Liver (tissue), 9 donors: ENCODE data around the genes BCL2 and SERPINB3.

- PRO-cap, 5 experiments, result no peak in any of the 5 experiments
- RAMPAGE, long total RNA, 2 experiments, result no peak in any of the 2 experiments
- RRBS, result no CpG with 5 or more reads among the region's 10 CpGs
Observed at GRCh38 chr18:62525537-62526007, 2.7 kb downstream of the ZCCHC2 start.

- PRO-cap, 5 experiments, result no peak in any of the 5 experiments
- RAMPAGE, long total RNA, 2 experiments, result no peak in any of the 2 experiments
- RRBS, result 30% methylated on average over 6 of the region's 22 CpGs
Observed at GRCh38 chr18:62610725-62611381, 88.0 kb downstream of the ZCCHC2 start.

- PRO-cap, 5 experiments, result no peak in any of the 5 experiments
- RAMPAGE, long total RNA, 2 experiments, result no peak in any of the 2 experiments
- RRBS, result no CpG with 5 or more reads among the region's 3 CpGs
Observed at GRCh38 chr18:62723675-62723988, 8.3 kb downstream of the PHLPP1 start.

DNA sequence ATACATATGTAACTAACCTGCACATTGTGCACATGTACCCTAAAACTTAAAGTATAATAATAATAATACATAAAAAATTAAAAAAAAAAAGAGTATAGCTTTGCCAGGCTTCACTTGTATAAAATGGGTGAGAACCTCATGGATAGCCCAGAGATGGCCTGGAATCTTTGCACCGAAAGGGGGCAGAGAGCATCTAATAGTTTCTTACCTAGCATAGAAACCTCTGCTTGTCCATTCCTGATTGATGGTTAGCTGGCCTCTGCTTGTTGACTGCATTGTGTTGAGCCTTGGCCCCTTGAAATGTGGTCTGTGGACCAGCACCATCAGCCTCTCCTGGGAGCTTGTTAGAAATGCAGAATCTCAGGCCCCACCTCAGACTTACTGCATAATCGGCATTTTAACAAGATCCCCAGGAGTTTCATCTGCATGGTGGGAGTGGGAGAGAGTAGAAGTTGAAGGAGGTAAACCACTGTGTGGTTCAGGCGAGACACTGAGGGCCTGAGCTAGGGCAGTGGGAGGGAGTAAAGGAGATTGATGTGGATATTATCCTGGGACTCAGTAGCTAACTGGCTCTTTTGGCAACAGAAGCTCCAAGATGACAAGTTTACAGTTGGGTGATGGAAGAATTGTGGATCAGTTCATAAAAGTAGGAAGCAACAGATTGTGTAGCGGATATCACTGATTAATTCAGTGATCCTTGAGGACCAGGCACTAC is 20.7 kb downstream of the PHLPP1 start:
- PRO-cap, 5 experiments, result no peak in any of the 5 experiments
- RAMPAGE, long total RNA, 2 experiments, result no peak in any of the 2 experiments
- RRBS, result no CpG with 5 or more reads among the region's 4 CpGs

GRCh38 chr18:62881690-62882172 is 166.4 kb downstream of the PHLPP1 start:
- PRO-cap, 5 experiments, result no peak in any of the 5 experiments
- RAMPAGE, long total RNA, 2 experiments, result no peak in any of the 2 experiments
- RRBS, result no CpG with 5 or more reads among the region's 3 CpGs

DNA sequence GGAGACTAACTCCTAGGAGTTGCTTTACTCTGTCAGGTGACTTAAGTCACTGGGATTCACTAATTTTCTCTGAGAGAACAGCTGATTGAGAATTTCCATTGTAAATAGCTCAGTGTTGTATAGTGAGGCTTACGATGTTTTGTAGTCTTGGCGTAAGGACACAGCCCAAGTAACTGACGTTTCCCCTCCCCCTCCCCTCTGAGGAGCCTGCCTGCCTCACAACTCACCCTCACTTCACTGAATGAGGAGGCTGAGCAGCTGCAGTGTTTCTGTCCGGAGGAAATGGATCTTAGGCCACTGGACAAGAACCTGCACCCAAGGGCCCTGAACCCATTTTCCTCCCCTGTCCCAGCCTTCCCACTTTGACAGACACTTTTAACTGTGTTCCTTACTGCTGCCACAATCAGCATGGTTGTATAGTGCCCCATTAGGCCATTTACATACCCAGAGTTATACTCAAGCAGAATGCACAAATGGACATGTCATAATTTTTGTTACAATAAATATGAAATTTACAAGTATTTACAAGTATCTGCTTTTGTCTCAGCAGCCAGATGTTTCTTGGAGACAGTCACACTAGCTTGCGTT is 264.7 kb downstream of the PHLPP1 start:
- PRO-cap, 5 experiments, result no peak in any of the 5 experiments
- RAMPAGE, long total RNA, 2 experiments, result no peak in any of the 2 experiments
- RRBS, result no CpG with 5 or more reads among the region's 5 CpGs

DNA sequence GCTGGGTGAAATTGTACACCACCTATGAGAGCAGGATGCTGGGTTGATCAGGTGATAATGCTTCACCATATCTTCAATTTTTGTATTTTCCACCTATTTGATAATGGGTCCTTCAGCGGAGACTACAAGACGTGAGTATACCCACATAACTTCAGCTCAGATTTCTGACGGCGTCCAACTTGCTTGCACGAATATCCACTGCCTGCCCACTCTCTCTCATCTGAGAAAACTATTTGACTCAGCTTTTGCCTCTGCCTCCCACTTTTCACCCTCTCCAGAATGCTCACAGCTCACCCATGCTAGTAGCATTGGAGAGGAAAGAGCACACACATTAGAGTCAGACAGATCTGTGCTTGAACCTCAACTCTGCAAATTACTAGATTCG is 166.8 kb downstream of the BCL2 start:
- PRO-cap, 5 experiments, result no peak in any of the 5 experiments
- RAMPAGE, long total RNA, 2 experiments, result no peak in any of the 2 experiments
- RRBS, result no CpG with 5 or more reads among the region's 6 CpGs

GRCh38 chr18:63161008-63161495 is 158.5 kb downstream of the BCL2 start:
- PRO-cap, 5 experiments, result no peak in any of the 5 experiments
- RAMPAGE, long total RNA, 2 experiments, result no peak in any of the 2 experiments
- RRBS, result no CpG with 5 or more reads among the region's 5 CpGs

GRCh38 chr18:63189054-63189691 is 130.4 kb downstream of the BCL2 start:
- PRO-cap, 5 experiments, result no peak in any of the 5 experiments
- RAMPAGE, long total RNA, 2 experiments, result no peak in any of the 2 experiments
- RRBS, result no CpG with 5 or more reads among the region's 6 CpGs

- PRO-cap, 5 experiments, result no peak in any of the 5 experiments
- RAMPAGE, long total RNA, 2 experiments, result no peak in any of the 2 experiments
- RRBS, result no CpG with 5 or more reads among the region's 27 CpGs
Observed at GRCh38 chr18:63258553-63259897, 60.5 kb downstream of the BCL2 start.

- PRO-cap, 5 experiments, result peak in 5 of 5 experiments; most common plus-strand start chr18:63320197 (in 3); most common minus-strand start chr18:63320183 (in 2)
- RAMPAGE, long total RNA, 2 experiments, result no peak in any of the 2 experiments
- RRBS, result 1% methylated on average over 39 of the region's 118 CpGs
Observed at GRCh38 chr18:63319622-63320567, at the start of gene BCL2. Gene BCL2, minus strand, starts transcription at chr18:63319769.

GRCh38 chr18:63355160-63355892 is 11.7 kb downstream of the KDSR start:
- PRO-cap, 5 experiments, result no peak in any of the 5 experiments
- RAMPAGE, long total RNA, 2 experiments, result no peak in any of the 2 experiments

DNA sequence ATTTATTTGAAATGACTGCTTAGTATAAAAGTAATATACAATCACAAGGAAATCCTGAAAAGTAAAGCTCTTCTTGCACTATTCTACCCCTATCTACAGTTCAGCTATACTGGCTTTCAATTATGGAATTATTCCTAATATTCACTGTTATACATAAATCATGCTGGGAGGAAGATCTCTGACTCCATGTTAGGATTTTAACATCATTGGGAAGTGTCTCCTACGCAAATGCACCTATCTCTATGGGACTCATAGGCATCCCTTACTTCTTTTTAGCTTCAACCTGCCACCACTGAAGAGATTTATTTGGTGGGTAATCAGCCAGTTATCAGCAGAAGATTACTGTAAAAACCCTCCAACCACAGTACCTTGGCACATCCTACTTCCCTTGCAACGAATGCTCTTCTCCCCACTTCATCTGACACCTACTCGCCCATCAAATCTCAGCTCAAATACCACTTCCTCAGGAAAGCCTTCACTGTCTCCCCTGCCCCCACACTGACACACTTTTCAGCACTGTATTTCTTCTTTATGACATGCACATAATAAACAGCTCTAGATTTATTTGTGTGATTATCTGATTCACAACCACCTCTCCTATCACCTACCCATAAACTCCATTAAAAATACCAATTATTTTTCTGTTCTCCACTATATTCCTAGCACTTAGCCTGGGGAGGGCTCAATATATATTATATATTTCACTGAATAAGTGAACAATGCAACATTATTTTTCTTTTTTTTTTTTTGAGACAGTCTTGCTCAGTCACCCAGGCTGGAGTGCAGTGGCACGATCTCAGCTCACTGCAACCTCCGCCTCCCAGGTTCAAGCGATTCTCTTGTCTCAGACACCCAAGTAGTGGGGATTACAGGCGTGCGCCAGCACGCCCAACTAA is 3.0 kb downstream of the KDSR start:
- PRO-cap, 5 experiments, result no peak in any of the 5 experiments
- RAMPAGE, long total RNA, 2 experiments, result no peak in any of the 2 experiments
- RRBS, result no CpG with 5 or more reads among the region's 9 CpGs

DNA sequence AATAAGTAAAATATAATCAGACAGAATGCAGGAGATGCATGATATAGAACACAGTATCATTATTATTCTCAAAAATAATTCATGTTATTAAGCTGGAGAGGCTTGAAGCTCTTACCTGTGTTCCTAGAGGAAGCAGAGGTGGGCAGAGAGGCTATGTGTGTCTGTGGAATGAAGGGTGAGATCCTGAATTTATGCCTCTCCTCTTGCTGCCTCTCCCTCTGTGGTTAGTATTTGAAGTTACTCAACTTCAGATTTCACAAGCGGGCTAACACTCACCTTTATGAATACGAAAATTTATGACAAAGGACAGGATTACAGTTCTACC is at the start of gene SERPINB3:
TSS of gene SERPINB3 (minus strand) at position 163 of the 325 bp plus-strand sequence.
- PRO-cap, 5 experiments, result no peak in any of the 5 experiments
- RAMPAGE, long total RNA, 2 experiments, result no peak in any of the 2 experiments
- RRBS, result no CpG with 5 or more reads among the region's 2 CpGs

DNA sequence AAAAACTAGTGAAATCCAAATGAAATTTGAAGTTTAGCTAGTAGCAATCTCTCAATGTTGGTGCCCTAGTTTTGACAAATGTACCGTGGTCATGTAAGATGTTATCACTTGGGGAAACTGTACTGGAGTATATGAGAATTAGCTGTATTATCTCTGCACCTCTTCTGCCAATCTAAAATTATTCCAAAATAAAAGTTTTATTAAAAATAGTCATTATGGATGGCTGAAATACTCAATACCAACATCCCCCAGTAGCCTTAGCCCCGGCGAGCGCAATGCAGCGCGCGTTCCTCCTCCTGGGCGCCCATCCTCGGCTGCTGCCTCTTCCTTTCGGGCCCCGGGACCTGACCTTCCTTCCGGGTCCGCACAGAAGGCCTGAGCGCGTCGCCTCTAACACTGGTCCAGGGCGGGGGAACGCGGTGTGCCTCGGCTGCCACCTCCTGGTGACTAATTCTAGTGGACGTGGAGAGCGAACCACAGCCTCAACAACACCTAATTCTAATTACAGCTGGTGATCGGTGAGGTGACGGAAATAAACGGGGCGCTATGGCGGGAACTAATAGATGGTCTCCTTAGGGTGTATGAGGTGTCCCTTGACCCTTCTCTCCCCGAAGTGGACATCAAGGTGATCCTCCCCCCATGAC is 13.1 kb upstream of the HMSD start:
- PRO-cap, 5 experiments, result no peak in any of the 5 experiments
- RAMPAGE, long total RNA, 2 experiments, result no peak in any of the 2 experiments
- RRBS, result 5% methylated on average over 9 of the region's 28 CpGs

DNA sequence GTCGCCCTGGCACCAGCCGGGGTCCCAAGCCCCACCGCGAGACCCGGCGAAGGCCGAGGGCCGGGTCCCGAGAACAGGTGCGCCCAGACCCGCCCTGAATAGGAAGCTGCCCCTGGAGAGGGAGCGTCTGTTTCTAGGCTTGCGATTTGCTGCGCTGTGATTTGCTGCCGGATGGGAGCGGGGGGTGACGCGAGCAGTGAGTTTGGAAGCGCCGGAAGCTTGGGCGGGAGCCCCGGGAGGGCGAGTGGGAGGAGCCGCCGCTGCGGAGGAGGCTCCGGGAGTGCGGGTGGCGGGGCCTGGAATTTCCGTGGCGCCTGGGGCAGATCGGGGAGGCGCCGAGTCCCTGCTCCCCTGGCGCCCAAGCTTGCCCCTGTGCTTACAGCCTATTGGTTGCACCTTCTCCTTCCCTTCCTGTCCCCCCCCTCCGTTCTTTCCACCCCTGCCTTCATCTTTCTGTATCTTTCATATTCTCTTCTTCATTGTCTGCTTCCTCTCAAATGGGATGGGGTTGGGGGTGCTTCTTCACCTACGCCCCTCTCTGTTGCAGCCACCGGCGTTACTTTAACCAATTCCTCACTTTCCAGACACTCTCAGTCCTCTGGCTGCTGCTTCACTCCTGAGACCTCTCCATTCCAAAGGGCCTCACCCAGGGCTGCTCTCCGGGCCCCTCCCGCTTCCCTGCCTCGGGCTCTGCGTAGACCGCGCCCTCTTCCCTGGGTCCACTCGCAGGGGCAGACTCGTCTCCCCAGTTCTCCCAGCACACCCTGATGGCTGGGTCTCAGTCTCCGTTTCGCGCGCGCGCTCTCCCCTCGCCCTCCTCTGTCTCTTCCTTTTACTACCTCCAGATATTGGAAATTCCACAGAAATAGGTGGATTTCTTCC is 730 bp downstream of the SERPINB8 start:
- PRO-cap, 5 experiments, result peak in 5 of 5 experiments; most common plus-strand start position 301 of the sequence (in 3); most common minus-strand start position 108 of the sequence (in 5)
- RAMPAGE, long total RNA, 2 experiments, result no peak in any of the 2 experiments
- RRBS, result 2% methylated on average over 23 of the region's 54 CpGs

DNA sequence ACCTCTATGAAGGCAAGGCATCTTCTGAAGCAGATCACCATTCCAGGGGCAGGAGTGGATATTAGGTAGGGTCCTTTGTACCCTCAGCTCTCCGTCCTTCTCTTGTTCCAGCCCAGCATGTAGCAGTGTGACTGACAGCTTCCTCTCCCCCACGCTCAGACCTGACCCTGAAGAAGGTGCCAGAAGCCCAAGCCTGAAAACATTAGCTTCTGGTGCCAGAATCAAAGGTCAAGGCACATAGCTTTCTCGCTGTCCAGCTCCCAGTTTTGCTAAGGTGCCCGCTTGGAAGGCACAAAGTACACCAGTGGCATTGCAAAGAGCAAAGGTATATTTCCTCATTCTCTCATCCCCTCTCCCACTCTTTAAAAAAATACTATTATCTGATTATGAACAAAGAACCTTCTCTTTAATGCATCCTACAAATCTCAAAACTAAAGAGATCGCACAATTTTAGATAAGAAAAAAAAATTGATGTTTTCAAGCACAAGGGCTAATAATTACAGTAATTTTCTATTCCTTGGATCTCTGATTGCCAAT is 302.4 kb downstream of the SERPINB8 start:
- PRO-cap, 5 experiments, result peak in 3 of 5 experiments; most common plus-strand start position 294 of the sequence (in 2); most common minus-strand start position 163 of the sequence (in 2)
- RAMPAGE, long total RNA, 2 experiments, result no peak in any of the 2 experiments
- RRBS, result no CpG with 5 or more reads among the region's 5 CpGs

GRCh38 chr18:64747783-64748022 is 777.8 kb downstream of the SERPINB8 start:
- PRO-cap, 5 experiments, result no peak in any of the 5 experiments
- RAMPAGE, long total RNA, 2 experiments, result no peak in any of the 2 experiments

DNA sequence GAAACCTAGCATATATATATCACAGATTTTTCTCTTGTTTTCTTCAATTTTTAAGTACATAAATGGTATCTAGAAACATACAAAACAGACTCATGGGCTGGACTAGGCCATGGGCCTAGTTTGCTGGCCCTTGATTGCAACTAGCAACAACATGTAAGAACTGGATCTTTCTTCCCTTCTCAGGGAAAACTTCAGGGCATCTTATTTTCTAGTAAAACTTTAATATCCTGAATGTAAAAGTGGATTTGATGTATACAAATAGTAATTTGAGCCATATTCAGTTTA is 323.7 kb downstream of the CDH19 start:
- PRO-cap, 5 experiments, result peak in 1 of 5 experiments; most common plus-strand start position 121 of the sequence (in 1)
- RAMPAGE, long total RNA, 2 experiments, result no peak in any of the 2 experiments

GRCh38 chr18:66558720-66559090 is 45.2 kb downstream of the CDH19 start:
- PRO-cap, 5 experiments, result no peak in any of the 5 experiments
- RAMPAGE, long total RNA, 2 experiments, result no peak in any of the 2 experiments
- RRBS, result no CpG with 5 or more reads among the region's 5 CpGs